Aorta (tissue), 1 donor: ENCODE data around the genes KCNK5, KCNK16 and KIF6.

DNA sequence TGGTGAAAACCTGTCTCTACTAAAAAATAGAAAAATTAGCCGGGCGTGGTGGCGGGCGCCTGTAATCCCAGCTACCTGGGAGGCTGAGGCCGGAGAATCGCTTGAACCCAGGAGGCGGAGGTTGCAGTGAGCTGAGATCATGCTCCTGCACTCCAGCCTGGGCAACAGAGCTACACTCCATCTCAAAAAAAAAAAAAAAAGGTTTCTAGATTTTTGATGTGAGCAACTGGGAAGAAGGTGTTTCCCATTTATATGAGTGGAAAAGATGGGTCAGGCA, 105.9 kb downstream of the ZFAND3 start:
- PRO-cap, result no peak

DNA sequence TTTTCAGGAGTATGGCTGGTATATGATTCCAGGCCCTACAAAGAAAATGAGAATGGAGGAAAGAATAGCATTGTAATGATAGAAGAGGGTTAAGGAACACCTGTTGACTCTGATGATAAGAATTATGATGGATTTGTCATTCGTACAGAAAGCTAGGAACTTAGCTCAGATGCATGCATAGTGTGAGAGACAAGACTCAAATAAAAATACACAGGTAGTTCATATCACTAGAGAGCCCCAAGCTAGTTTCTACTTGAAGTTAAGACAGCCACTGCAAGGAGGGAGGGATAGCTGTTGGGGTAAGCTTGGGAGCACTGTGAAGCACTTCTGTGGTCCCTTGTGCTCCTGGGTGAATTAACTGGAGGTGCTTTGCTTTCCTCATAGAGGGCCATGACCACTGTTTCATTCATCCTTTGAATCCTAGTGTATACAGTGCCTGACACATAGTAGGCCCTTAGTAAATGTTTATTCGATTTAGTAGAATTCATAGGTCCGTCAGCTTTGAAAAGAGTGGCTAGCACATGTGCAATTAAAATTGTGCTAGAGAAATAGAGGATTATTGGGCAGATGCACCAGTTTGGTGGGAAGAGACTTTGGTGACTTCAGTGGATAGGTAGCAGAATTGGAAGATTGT, 177.9 kb downstream of the ZFAND3 start:
- PRO-cap, result no peak

DNA sequence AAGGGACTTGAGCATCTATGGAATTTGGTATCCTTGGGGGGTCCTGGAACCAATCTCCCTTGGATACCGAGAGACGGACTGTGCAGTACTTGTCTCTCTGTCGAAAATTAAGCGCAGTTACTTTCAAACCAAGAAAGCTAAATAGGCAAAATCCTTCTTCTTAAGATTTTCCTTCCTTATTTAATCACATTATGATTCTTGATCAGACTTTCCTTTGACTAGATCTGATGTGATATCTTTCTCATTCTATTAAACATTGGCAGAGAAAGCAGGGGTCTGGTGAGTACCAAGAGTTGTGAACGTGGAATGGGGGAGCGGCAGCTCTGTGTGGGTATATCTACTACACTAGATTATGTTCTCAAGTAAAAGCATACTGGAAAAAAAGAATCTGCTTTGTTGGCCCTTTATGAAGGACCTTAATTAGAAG, 292.4 kb downstream of the ZFAND3 start:
- PRO-cap, result no peak

- PRO-cap, result no peak
Measured at GRCh38 chr6:38148313-38148743, 328.8 kb downstream of the ZFAND3 start.

GRCh38 chr6:38158419-38159186, 339.1 kb downstream of the ZFAND3 start:
- PRO-cap, result no peak

DNA sequence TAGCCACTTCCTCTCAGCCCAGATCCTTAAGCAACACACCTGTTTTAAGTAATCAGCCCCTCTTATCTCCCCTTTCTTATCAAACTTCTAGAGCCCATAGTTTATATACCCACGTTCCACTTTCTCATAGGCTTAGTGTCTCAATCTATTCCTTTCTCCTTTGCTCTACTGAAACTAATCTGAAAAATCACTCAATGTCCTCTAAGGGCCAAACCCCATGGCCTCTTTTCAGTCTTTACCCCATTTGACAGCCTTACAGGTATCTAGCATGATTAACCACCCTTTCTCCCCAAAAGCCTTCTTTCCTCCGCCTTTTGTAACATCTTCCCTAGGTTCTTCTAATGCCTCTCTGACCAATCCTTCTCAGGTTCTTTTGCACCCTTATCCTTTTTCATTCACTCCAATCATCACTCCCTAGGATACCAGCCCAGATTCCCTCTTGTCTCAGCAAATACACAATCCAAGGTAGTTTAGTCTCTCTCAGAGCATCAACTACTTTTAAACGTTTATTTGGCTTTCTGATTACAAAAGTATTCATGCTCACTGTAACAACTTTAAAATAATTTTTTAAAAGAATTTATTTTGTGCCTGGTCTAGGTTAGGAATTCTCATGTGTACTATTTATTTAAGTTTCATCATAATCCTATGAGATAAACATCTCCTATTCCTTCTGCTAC, 239.4 kb downstream of the BTBD9 start:
- PRO-cap, result no peak

DNA sequence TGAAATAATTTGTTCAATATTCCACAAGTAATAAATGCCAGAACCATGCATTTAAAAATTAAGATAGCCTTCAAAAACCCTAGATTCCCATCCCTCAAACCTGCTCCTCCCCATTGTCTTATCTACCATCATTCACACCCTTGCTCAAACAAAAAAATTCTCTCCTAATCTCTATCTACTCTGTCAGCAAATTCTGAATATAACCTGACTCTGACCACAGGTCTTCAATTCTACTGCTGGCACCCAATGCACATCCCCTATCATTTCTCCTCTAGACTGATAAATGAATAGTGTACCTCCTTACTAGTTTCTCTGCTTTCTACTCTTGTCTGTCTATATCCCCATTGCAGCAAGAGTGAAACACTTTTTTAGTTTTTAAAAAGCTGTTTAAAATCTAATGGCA, 208.3 kb downstream of the BTBD9 start:
- PRO-cap, result no peak

GRCh38 chr6:38542806-38543516, 96.8 kb downstream of the BTBD9 start:
- PRO-cap, result no peak

DNA sequence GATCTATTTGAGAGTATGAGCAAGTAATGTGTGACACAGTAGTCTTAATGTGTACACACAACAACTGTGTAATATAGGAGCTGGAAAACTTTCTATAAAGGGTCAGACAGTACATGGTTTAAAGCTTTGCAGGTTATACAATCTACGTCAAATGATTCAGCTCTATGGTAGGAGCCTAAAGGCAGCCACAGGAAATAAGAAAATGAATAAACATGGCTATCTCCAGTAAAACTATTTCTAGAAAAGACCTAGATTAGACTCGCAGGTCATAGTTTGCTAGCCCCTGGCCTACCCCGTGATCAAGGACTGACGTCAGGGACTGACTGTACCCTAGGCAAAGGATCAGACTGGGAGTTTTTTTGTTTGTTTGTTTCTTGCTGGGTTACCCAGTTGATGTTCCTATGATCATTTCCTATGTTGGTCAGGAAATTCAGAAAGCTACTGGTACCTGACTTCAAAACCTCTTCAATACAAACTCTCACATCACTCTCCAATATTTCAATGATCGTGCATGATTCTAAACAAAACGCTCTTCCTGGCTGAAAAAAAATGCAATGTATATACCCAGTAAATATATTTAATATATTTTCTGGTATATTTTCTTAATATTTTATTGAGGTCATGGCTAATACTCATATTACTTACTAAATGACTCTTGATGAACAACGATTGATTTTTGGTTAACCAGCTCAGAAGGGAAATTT, 39.5 kb downstream of the BTBD9 start:
- PRO-cap, result no peak

DNA sequence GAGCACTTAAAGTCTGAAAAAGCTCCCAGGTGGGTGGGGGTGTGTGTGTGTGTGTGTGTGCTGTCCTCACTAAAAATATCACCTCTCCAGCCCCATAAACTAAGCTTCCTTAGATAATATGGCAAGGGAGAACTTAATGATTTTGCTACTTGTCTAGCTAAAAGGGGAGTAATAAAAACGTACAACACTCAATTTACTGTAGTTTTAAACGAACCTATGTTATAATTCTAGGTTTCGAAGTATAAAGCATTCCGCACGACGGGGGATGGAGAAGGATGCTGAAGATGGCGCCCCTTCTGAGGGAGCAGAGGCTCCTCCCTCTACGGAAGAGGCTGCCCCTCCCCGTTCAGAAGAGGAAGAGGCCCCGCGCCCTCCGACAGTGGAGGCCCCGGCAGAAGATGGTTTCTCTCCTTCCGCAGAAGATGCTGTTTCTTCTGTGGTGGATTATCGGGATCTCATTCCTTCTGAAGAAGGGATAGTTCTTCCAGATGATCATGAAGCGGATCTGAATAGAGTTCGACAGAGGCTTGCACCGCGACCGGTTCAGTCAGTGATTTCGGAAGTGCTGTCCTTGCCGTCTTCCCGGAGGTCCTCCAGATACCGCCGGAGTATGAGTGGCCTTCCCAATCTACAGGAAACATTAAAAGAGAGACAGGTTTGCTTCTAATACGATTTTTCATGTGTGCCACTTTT, 7.6 kb downstream of the DNAH8 start:
- PRO-cap, result no peak

GRCh38 chr6:38876398-38876891, 161.3 kb downstream of the DNAH8 start:
- PRO-cap, result no peak

DNA sequence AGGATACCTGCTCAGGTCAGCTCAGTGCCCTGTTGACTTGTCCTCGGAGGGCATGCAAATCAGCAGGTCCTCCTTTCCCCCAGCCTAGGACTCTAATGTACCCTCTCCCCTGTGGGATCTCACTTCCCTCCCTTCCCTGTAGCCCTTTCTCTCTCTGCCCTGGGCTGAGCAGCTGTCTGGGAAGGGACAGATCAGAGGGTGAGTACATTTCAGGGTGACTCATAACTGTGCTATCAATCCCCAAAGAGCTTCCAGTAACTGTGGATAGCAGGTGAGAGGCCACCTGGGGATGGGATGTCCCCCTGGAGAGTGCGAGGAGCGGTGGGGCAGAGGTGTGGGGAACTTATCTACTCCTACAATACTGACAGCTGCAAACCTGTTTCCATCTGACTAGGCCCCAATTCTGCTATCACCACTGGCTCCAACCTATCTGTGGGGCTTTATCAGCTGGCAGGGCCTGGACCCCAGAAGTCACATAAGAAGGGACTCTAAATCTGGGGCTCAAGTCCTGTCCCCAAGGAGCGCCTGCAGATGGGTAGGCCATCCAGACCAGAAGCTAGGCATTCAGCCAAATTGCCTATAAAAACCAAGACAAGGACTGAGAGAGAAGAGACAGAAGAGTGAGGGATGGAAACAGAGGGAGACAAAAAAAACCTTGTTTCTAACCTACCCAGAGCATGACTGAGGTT, 32.6 kb downstream of the KCNK5 start:
- PRO-cap, result no peak

- PRO-cap, result no peak
Measured at GRCh38 chr6:39212499-39213006, 16.7 kb downstream of the KCNK5 start.

GRCh38 chr6:39224358-39225003, 4.8 kb downstream of the KCNK5 start:
- PRO-cap, result no peak

DNA sequence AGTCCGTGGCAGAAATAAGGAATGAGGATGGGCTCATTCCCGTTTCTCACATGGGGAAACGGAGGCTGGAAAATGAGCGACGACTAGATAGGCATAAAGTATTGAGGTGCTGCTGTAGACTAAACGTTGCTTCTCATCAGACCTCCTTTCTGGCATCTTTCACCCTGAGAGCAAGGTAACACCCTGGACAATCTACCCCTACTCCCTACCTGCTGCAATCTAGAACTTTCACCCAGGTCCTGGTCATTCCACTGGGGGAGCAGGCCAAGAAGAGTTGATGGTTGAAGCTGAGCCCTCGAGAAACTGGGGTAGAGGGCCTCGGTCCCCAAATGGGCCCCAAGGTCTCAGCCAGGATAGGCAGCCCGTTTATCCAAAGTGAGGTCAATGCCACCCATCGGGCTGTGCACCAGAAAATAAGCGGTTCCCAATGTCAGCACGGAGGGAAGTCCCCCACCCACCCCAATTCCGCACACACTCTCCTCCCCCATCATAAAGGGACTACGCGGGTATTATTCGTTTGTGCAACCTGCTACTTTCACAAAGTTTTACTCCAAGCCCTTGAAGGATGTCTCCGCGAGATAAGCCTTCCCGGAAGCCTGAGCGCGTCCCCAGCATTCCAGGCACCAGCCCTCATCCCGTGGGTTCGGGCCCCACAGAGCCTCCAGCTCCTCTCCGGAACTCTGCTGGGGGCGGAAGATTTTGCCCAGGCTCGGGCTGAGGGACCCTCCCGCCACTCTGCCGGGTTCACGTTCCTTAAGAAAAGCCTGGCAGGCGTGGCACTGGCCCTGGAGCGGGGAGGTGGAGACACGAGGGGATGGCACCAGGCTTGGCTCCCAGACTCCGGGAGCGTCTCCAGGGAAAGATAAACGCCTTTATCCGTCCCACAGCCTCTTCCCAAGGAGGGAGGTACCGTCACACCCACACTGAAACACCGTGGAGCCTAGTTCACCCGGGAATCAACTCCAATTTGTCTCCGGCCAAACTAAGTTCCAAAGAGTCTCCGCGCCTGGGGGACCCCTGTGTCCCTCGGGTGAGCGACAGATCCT, 1.2 kb downstream of the KCNK5 start:
- PRO-cap, result no peak

DNA sequence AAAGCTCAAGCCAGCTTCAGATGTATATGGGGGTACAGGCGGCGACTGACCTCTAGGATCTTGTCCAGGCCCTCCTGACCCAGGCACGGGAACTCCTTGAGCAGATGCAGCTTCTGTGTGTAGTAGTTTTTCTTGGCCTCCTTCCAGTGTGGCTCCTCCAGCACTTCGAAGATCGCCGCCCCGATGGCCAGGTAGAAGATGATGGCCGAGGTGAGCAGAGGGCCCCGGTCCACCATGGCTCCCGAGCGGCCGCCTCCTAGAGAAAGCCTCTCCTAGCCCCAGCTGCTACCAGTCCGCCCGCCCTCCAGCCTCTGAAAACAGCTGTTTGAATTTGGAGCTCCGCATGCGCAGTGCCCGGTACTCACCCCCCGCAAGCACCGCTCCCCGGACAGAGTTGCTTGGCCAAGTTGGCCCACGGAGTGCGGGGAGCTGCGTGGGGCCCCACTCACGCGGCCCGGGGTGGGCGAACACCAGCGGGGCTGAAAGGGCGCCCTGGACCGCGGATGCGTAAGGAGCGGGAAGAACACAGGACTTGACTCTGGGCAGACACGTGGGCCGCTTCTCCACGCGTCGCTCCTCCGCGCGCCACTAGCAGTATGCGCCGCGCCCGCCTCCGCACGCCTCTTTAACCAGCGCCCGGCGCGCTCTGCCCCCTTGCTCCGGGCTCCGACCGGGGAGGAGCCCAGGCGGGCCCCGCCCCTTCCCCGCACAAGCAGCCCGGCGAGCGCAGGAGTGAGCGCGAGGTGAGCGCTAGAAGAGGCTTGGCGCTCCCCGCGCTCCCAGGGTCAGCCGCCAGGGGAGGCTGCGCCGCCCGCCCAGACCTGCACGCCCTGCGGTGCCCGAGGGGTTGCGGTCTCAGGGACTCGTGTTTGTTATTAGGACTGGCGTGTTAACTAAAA, at the start of gene KCNK5:
Gene KCNK5, minus strand, starts transcription at position 600 of the 899 bp plus-strand sequence.
- PRO-cap, result unidirectional peak, minus-strand start at position 627 of the sequence

DNA sequence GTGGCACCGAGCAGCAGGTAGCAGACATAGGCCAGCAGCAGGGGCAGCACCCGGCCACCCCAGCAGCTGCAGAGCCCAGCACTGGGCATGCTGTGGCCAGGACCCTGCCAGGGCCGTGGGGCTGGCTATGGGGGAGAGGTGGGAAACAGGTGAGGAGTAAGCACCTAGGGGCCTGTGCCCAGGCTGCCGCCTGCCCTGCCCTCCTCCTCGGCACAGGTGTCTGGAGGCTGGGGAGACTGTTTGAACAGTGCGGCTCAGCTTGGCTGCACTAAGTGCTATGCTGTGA, at the start of gene KCNK16:
Gene KCNK16, minus strand, starts transcription at position 251 of the 286 bp plus-strand sequence.
- PRO-cap, result no peak

GRCh38 chr6:39422083-39422697, 99.7 kb upstream of the KCNK16 start:
- PRO-cap, result no peak

DNA sequence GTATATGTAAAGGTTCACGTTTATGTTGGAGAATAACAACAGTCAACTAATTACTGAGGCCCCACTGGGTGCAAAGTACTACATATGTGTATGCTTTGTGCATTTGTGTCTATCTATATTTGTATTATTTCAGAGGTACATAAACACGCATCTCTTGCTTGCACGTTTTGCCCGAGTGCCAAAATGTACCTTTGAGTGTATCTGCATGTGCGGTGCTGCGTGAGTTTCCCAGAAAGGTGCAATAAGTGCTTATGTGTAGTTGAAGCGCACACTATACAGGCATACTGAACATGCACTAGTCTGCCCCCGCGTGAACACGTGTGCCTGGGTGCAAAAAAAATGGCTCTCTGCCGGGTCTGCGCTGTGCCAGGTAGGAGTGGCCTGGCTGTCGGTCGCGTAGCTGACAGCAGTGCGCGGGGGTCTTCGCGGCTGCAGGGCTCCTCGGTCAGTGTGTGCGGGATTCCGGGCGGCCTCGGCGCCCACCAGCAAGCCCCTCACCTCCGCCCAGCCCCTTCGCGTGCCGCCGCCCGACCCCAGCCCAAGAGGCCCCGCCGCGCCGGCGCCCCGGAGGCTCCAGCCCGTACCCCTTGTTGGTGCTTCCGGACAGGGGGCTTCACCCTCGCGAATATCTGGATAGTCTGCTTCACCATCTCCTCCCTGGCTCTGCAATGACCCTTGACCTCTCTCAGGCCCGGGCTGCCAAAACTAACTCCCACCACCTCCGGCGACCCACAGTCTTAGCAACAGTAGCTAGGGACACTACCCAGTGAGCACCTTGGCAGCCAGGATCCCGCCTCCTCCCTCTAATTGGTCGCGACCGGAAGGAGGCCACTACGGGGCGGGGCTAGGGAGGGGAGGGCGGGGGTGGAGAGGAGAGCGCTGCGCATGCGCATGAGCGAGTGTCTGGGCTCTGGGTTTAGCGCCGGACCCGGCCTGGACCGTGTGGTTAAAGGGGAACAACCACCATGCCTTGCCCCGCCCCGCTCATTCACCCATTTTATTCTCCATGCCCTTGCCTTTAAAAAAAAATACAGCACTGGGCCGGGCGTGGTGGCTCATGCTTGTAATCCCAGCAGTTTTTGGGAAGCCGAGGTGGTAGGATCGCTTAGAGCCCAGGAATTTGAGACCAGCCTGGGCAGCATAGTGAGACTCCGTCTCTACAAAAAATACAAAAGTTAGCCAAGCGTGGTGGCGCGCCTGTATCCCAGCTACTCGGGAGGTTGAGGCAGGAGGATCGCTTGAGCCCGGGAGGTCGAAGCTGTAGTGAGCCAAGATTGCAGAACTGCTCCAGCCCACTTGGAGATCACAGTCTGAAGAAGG, at the start of gene KIF6:
Gene KIF6, minus strand, starts transcription at position 748 of the 1,320 bp plus-strand sequence.
- PRO-cap, result no peak

DNA sequence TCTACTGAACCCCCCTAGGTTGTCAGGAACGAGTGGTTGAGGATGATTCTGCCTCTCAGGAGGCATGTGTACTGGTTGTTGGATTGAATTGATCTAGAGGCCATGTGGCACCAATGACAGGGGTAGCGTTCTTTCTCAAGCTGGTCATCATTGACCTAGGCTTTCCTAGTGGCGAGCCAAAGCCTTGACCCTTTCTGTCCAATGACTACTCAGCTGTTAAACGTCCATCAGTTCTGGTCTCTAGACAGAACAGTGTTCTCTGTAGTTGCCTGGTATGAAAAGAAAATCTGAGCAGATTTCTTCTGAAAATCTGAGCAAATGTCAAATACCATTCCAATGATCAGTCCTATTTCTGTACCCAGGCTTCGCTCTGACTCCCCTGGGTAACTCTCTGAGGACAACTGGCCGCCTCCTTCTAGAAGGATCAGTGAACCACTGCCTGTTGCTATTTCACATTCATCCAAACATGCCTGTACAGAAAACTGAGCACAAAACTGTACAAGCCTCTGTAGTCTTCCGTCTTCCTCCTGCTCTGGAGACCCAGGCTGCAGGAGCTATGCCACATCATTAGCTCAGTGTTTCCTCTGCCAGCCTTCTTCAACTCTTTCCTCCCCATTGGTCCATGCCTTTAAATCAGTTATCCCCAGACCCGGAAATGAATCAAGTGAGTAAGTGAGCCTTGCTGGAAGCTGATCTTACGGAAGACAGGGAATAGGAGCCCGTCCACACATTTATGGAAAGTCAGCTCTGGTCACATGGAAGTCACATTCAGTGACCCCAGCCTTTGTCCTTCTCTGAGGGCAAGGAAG, 63.2 kb downstream of the DAAM2 start:
- PRO-cap, result unidirectional peak, minus-strand start at position 534 of the sequence